BE2C (cell line): ENCODE data around the gene POU6F2.

GRCh38 chr7:38330605-38331632 lies 152.9 kb downstream of the STARD3NL start:
- RRBS = no CpG with 5 or more reads among the region's 9 CpGs

DNA sequence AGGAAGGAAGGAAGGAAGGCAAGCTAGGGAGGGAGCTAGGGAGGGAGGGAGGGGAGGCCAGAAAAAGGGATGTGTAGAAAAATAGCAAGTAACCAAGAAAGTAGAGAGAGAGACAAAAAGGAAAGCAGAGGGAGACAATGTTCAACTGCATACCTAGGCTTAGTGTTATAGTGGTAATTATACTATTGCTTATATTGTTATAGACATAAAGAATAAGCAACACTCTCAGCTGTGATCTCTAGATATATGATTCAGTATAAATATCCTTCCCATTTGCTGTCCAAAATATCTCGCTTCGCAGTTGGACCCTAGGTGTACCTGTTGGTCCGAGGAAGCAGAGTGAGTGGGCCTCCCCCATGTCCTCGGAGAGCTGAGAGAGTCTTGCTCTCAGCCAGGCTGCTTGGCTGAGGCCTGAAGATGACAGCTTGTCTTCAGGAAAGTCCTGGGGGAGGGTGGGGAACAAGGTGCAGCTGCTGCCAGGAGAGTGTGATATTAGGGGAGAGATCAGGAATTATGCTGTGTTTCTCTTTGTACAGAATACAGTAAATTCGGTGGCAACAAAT lies 156.4 kb downstream of the STARD3NL start:
- RRBS = no CpG with 5 or more reads among the region's 5 CpGs

GRCh38 chr7:38340385-38340812 lies 162.4 kb downstream of the STARD3NL start:
- RRBS = no CpG with 5 or more reads among the region's 1 CpG

- RRBS = no CpG with 5 or more reads among the region's 7 CpGs
Observed at GRCh38 chr7:38753116-38753601, 122.0 kb upstream of the AMPH start.

GRCh38 chr7:38977607-38978222 lies at the start of gene POU6F2:
POU6F2 (plus strand) TSS chr7:38977909.
- RRBS = no CpG with 5 or more reads among the region's 8 CpGs

DNA sequence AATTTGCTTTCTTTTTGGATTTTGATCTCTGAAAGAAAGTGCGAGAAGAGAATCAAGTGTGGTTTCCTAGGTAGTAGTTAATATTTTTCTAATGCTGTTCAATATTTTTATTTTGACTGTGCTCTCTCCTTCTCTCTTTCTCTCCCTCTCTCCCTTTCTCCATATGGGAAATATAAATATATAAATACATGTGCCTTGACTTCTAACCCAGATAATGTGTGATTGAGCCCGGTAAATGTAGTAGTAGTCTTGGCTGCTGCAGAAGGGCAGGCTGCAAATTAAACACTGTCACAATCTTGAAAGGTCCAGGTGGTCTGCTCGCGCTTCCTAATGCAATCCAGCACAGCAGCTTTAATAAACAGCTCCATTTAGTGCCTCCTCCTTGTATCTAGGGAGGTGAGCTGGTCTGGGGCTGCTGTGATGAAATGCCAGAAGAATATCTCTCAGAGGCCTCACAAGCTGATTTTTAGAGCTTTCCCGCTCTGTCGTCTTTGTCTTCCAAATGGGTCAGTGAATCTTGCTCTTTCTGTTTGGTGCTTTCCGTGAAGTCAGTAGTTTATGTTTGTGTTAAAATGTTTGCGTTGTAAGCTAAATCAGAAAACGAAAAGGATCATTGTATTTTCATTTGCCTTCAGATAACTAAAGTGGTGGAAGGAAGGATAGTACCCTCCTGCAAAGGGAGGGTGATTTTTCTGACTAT lies 790 bp downstream of the POU6F2 start:
- RRBS = no CpG with 5 or more reads among the region's 9 CpGs

DNA sequence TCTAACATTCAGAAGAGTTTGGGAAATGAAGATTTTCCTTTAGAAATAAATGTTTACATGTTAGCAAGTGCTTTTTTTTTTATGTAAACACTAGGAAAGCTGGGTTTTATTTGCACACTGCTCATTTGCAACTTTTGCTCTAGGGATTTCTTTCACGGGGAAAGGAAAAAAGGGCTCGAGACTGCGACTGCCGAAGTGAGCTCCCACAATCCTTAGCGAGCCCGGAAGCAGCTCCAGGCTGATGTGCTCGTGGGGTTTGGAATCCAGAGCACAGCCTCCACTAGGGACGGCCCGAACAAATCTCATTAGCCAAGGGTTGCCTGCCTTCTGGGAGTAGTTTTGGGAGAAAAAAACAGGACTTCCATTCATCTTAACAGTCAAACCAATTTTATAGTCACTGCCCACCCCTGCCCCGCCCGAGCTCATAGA lies 107.9 kb upstream of the YAE1 start:
- RRBS = no CpG with 5 or more reads among the region's 11 CpGs

- RRBS = no CpG with 5 or more reads among the region's 1 CpG
Observed at GRCh38 chr7:39649631-39650140, 26.3 kb downstream of the RALA start.

DNA sequence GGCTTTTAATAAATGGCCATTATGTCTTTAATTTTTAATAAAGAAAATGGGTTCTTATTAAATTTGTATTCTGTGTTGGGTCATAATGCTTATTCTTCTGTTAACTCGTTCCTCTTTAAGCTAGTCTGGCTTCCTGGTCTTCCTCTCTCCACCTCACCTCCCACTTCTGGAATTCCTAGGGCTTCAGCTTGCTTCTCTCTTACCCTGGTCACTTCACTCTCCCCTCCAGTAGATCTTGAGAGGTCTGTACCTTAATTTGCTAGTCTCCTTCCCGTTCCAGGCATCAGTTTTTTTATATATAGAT lies 111.2 kb downstream of the RALA start:
- RRBS = no CpG with 5 or more reads among the region's 2 CpGs

DNA sequence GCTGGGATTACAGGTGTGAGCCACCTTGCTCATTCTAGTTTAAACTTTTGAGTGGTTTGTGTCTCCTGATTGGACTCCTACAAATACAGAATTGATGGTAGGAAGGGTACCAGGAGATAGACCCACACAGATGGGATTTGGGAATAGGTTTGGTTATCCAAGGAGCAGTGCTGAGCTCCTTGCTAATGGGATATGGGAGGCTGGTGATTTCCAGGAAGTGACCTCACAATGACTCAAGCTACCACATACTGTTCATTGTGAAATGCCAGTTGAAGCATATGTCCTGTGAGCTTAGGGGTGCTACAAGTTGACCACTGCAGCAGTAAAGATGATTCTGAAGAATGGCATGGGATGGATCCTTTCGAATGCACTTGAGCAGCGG lies 158.1 kb downstream of the RALA start:
- RRBS = no CpG with 5 or more reads among the region's 2 CpGs

GRCh38 chr7:39790960-39791396 lies 159.1 kb upstream of the CDK13 start:
- RRBS = no CpG with 5 or more reads among the region's 3 CpGs

- RRBS = no CpG with 5 or more reads among the region's 7 CpGs
Observed at GRCh38 chr7:39954749-39955423, 4.8 kb downstream of the CDK13 start.

- RRBS = no CpG with 5 or more reads among the region's 1 CpG
Observed at GRCh38 chr7:39972377-39972645, 22.3 kb downstream of the CDK13 start.

- RRBS = no CpG with 5 or more reads among the region's 5 CpGs
Observed at GRCh38 chr7:40064227-40064716, 70.2 kb downstream of the MPLKIP start.

DNA sequence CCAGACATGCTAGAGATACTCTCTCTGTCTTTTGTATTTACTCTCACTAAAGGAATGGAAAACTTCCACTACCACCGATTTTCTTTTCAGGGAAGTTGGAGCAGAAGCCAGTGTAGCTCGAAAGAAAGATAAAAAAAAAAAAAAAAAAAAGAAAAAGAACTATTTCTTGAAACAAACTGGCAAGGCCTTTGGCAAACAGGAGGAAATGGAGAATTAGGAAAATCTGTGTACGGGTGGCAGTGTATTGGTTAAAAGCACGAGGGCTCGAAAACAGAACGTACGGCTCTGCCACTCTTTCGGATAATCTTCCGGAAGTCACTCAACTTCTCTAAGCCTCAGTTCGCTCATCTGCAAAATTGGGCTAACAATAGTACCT lies 677 bp downstream of the MPLKIP start:
- RRBS = no CpG with 5 or more reads among the region's 10 CpGs

- RRBS = no CpG with 5 or more reads among the region's 8 CpGs
Observed at GRCh38 chr7:41459614-41460366, 243.1 kb downstream of the INHBA start.

DNA sequence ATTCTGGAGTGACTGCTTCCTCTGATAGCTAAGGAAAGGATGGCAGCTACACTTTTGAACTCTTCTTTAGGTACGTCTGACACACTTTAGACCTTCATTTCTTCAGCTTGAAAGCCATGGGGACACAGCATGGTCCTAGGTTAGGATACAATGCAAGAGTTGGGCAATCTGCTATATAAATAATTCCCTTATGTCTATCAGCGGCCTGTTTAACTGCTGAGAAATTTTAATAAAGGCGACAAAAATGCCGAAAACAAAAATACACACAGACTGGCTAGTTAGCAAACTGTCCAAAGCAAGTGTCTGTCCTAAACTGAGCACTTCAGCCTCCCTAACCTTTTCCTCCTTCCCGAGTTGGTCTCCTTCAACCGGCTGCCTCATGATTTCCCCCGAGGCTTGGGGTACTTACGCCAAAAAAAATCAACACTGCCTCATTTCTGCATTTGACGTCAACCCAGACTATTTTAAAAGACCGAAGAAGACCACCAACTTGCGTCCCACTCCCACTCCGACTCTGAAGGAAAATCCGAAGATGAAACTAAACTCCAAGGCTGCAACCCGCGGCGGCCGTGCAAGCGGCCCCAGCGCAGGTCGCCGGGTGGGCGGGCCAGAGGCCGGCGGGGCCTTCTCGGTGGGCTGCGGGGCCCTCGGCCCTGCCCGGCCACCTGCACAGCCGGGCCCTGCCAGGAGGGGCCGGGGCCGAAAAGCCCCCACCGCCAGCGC lies 650 bp downstream of the C7orf25 start:
- RRBS = 1% methylated on average over 10 of the region's 33 CpGs

- RRBS = no CpG with 5 or more reads among the region's 9 CpGs
Observed at GRCh38 chr7:42930740-42931418, 1.1 kb downstream of the PSMA2 start.

- RRBS = no CpG with 5 or more reads among the region's 8 CpGs
Observed at GRCh38 chr7:43071608-43072163, 40.8 kb upstream of the HECW1 start.

DNA sequence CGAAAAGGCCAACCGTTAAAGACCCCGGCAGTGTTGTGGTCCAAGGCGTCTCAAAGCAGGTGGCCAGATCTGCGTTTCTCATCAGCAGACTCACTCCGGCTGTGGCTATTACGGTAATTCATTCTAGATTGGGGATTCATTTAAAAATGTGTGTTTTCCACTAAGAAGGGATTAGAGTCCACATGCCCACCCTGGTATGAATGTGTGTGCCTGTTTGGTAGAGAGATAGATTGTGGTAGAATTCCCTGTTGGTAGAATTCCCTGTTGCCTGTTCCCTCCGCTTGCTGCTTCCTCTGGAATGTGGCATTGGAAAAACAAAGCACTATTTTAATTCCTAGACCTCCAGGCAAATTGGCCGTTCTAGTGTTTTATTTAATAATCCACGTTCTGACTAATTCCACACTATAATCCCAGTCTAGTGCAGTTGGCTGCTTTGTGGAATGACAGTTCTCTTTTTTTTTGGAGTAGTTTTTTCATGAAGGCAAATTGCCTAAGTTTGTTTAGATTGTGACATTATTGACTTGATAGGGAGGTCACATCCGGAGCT lies 1.9 kb downstream of the HECW1 start:
- RRBS = 25% methylated on average over 4 of the region's 11 CpGs